ENCODE measurements around the genes SCYGR4 and SCYGR5.

DNA sequence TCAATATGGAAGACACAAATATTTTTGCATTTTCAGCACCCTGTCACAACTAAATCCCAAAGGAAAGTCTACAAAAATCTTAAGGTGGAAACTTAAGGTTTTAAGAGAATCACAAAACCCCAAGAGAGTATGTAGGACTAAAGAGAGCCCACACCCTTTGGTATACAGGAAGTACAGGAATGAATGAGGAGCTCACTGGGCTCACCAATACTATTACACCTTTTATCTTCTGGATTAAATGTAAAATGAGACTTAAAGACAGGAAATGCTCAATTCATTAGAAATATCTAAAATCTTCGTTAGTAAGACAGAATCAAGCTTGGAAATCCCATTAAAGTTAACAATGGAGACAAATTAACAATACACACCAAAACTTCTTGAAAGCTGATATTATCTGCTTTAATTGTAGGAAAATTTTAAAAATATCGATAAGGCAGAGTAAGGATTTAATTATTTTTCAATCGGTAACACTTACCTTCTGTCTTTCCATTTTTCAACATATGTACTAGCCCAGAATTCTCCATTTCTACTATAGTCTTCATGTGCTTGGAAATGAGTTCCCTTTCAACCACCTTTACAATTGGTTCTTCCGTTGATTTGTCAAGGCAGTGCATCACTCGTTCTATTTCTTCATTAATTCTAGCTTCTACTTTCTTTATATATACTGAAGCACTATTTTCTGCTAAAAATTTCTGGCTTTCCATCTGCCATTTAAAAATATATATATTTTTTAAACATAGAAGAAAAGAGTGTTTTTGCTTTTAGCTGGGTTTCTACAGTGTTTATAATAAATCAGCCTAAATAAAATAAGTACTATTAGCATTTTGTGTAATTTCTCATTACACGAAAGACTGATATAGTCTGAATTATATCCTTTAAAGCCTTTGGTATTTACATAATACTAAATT is 74.0 kb downstream of the CUL3 start:
- PRO-cap: no peak
- RAMPAGE, long total RNA, 3 experiments: start-site peak on the minus strand in 1 of 3 experiments, centred at position 692 of the sequence, 27 reads per replicate

DNA sequence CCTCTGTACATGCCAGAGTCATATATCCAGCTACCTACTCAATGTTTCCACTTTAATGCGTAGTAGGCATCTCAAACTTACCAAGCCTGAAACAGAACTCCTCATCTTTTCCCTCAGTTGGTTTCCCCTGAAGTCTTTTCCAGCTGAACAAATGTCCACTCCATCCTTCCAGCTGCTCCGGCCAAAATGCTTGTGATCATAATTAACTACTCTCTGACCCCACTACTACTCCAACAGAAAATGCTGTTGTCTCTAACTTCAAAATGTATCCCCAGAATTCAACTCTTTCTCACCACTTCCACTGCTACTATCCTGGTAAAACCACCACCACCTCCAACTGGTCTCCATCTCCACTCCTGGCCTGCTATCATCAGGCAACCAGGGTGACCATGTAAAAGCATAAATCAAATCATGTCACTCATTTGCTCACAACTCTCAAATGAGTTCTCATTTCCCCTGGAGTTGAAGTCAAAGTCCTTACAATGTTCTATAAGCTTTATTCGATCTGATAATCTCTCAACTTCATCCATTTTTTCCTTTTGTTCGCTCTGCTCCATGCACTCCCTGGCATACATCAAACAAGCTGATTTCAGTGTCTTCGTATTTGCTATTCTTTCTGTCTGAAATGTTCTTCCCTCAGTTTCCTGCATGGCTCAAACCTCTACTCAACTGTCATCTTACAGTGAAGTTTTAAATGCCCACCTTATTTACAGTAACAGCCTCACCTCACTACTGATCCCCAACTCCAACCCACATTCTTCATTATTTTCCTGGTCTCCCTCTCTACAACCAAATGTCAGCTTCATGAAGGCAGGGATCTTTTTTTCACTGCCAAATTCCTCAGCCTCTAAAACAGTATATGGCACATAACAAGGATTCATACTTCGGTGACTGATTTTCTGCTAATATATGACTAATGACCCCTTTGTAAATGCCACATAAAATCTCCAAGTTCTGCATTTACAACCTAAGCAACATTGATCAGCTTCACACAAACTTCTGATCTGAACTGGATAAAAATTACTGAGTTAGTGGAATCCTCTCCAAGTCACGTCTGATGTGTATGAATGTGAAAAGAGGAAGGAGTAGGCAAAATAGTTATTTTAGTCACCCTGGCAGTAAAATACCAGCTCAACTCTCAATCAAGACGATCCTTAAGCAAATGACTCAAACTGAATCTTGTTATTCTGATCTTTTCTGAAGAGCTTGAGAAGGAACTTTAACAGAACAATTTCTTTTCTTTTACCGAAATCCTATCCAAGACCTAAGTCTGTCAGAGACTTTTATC is 24.4 kb downstream of the CUL3 start:
- PRO-cap: no peak
- RAMPAGE, long total RNA, 3 experiments: no peak in any of the 3 experiments

- PRO-cap: no peak
- RAMPAGE, long total RNA, 3 experiments: no peak in any of the 3 experiments
Measured at GRCh38 chr2:224569690-224570103, 15.5 kb downstream of the CUL3 start.

DNA sequence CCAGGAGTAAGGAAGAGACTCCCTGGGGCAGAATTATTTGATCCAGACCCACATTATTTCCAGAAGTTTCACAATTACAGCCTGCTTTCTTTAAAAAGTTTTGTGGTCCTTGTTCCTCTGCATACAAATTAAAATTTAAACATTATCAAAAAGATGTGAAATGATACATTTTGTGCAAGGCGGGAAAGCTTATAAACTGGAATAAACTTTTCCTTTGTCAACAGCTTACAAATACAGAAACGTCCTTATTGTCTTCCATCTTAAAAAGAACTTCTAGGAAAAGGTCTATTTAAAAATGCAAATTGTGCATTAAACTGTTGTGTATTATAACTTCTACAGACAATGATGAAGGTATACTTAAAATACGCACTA is 5.1 kb downstream of the CUL3 start:
- PRO-cap: no peak
- RAMPAGE, long total RNA, 3 experiments: no peak in any of the 3 experiments

DNA sequence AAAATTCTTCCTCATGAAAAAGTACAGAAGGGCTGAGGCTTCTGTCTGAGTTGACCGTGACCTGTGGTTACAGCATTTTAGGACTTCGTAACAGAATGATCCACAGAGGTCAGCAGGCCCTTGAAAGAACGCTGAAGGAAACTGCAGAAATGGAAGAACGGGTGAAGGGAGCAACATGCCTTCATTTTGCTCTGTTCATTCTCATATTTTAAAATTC is 80.7 kb upstream of the CCDC195 start:
- PRO-cap: no peak
- RAMPAGE, long total RNA, 3 experiments: no peak in any of the 3 experiments

DNA sequence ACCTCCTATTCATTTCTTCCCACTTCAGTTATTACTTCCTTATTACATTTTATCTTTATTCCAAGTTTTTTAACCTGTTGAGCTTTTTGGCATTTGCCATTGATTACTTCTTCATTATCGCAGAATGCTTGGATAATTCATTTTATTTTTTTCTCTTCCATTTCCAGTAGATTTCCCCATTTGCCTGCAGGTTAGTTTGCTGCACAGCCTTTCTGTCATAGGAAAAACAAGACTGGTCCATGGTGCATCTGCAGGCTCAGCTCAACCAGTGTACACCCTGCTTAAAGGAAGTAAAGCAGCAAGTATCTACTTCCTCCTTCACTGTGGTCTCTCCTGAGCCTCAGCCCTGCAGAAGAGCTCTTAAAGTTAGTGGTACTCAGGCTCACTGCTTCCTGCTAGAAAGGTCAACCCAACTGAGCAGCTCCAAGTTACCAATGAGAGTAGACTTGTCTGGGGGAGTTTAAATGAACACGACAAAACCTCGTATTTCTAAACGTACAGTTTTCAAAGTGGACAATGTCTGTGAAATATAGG is 89.0 kb downstream of the DOCK10 start:
- PRO-cap: no peak
- RAMPAGE, long total RNA, 3 experiments: no peak in any of the 3 experiments

DNA sequence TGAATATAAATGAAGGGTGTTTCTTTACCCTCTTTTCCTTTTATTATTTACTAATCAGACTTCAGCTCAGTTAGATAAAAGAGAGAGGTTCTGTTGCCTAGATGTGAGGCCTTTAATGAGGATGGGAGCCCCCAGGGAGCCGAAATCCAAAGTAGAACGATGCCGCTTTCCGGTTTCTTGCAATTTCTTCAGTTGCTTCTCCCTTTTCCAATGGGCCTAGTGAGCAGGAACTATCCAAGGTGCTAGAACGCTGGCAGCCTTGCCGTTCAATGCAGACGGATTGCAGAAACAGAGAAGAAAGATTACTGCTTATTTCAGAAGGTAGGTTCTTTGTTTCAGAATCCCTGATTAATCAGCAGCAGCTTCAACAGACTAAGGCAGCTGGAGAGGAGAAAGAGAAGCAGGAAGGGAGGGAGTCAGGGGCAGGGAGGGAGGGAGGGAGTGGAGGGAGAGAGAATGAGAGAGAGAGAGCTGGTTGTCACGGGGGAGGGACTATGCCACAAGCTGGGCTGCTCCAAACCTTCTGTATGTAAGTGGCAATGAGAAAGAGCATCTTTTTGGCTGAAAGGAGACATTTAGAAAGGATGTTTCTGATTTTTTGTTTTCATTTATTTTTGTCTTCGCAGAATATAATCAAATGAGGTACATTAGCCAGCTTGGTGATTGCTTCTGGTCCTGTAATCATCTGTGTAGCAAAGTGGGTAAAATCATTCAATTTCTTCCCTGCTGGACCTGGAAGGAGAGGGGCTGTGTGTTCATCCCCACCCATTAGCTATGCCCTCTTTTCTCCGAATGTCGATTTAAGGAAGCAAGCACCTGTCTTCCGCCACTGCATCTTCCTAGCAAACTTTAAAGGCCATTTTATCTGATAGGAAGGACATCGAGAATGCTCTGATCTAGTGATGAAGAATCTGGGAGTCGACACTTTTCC is 690 bp downstream of the NYAP2 start:
- PRO-cap: no peak
- RAMPAGE, long total RNA, 3 experiments: no peak in any of the 3 experiments

GRCh38 chr2:226733873-226734589 is 65.6 kb downstream of the IRS1 start:
- PRO-cap: no peak
- RAMPAGE, long total RNA, 3 experiments: no peak in any of the 3 experiments

GRCh38 chr2:226738114-226738513 is 61.5 kb downstream of the IRS1 start:
- PRO-cap: no peak
- RAMPAGE, long total RNA, 3 experiments: no peak in any of the 3 experiments

GRCh38 chr2:226775969-226776539 is 23.6 kb downstream of the IRS1 start:
- PRO-cap: no peak
- RAMPAGE, long total RNA, 3 experiments: no peak in any of the 3 experiments

DNA sequence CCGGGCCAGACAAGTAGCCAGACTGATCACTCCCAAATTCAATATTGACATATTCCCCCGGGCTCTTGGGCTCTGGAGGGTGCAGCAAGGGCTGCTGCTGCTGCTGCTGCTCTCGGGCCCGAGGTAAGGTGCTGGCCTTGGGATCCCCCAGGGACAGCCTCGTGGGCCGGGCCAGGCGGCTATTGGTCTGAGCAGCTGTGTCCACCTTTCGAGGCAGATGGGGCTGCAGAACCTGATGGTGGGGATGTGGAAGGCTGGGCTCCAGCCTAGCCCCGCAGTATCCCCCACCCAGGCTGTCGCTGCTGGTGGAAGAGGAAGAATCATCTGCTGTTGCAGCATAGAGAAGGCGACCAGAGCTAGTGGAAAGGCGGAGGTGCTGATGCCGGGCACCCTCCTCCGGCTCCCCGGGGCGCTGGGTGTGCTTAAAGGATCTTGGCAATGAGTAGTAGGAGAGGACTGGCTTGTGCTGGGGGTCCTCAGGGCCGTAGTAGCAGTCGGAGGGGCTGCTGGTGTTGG is 3.6 kb downstream of the IRS1 start:
- PRO-cap: no peak
- RAMPAGE, long total RNA, 3 experiments: no peak in any of the 3 experiments

DNA sequence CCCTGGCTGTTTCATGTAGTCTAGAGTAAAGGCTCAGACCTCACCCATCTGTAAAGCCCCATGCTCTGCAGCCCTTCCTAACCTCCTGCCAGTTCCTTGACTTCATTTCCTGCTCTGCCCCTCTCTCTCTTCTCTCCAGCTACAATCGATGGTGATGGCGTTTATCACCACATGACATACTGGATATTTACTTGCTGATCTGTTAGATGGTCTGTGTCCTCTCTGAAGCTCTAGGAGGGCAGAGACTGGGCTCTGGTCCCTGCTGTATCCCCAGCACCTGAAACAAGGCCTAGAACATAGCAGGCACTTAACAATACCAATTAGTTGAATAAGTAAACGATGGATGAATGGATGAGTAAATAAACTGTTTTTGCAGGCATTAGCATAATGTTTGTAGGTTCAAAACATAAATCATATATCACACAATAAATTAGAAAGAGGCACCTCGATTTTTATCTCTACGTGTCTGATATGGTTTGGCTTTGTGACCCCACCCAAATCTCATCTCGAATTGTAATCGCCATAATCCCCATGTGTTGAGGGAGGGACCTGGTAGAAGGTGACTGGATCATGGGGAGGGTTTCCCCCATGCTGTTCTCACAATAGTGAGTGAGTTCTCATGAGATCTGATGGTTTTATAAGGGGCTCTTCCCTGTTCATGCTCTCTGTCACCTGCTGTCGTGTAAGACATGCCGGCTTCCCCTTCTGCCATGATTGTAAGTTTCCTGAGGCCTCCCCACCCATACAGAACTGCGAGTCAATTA is 76.0 kb downstream of the COL4A4 start:
- PRO-cap: no peak
- RAMPAGE, long total RNA, 3 experiments: no peak in any of the 3 experiments

DNA sequence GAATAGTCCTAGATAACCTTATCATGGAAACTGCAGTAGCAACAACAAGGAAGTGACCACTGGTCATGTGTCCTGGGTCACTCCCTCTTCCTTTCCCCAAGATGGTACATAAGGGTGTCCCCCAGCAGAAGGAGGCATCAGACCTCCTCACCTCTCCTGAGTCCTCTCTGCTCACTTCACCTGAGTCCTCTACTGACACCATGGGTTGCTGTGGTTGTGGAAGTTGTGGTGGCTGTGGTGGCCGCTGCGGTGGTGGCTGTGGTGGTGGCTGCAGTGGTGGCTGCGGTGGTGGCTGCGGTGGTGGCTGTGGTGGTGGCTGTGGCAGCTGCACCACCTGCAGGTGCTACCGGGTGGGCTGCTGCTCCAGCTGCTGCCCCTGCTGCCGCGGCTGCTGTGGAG is at the start of gene SCYGR4:
TSS of gene SCYGR4 (plus strand) at position 201 of the 399 bp plus-strand sequence.
- PRO-cap: no peak
- RAMPAGE, long total RNA, 3 experiments: no peak in any of the 3 experiments

DNA sequence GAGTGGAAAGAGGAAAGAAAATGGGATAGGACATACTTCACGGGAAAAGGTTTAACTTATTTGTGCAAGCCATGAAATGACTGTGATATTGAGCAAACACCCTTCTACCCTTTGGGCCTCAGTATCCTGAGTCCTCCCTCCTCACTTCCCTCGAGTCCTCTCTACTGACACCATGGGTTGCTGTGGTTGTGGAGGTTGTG is at the start of gene SCYGR5:
TSS of gene SCYGR5 (plus strand) at position 173 of the 200 bp plus-strand sequence.
- PRO-cap: no peak
- RAMPAGE, long total RNA, 3 experiments: no peak in any of the 3 experiments

GRCh38 chr2:227816499-227817083 is 2.9 kb downstream of the CCL20 start:
- PRO-cap: no peak
- RAMPAGE, long total RNA, 3 experiments: no peak in any of the 3 experiments

- PRO-cap: unidirectional peak, minus-strand start at chr2:228771376; unidirectional peak, minus-strand start at chr2:228771506
- RAMPAGE, long total RNA, 3 experiments: no peak in any of the 3 experiments
Measured at GRCh38 chr2:228771108-228771734, 499.9 kb downstream of the PID1 start.

- PRO-cap: no peak
- RAMPAGE, long total RNA, 3 experiments: no peak in any of the 3 experiments
Measured at GRCh38 chr2:229129567-229130474, 141.3 kb downstream of the PID1 start.

DNA sequence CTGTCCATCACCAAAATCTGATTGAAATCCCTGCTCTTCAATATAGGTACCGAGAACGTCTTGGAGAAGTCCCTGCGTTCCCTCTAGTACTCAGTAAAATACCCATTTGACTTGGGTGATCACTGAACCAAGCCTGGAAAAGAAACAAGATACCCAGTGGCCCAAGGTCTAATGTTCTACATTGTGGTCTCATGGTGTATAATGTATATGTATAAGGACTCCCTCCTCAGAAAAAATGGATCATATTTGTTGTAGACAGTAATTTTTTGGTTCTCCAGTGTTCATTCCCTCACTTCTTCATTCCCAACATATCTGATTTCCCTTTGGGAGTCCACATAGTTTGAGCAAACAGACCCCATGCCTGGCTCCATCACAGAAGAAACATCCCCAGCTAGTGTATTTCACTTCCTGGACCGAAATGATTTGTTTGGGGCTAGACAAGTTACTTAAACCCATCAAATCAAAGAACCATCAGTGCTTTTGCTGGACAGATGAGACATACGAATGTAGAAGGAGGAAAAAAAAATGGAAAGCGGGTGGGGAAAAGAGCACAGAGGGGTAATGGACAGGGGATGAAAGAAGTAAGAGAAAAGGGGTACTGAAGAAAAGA is 132.6 kb downstream of the PID1 start:
- PRO-cap: no peak
- RAMPAGE, long total RNA, 3 experiments: no peak in any of the 3 experiments

DNA sequence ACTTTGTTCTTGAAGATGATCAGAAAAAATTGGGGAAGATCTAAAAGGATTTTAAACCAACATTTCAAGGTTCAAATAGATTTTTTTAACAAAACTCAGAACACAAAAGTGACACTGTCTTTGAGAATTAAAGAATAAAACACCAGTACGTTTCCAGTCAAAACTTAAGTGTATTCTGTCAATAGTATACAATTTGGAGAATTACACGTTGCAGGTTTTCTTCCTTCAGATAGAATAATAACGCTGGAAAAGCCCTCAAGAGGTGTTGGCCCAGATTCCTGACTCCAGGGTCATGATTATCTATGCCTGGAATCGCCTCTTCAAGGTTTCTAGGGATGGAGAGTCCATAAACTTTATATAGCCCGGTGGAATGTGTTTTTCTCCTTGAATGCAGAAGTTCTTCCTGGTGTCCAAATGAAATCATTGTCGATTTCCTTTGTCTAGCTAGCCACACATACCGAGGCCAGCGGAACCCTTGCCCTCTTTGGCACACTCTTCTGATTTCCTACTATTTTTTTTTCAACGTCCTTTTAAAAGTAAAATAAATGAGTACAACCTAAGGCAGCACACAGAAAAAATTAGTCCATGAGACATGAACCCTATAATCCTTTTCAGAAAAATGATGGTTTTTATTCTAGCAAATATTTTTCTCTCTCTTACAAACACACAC is 117.9 kb downstream of the PID1 start:
- PRO-cap: no peak
- RAMPAGE, long total RNA, 3 experiments: no peak in any of the 3 experiments

GRCh38 chr2:229198532-229199677 is 72.2 kb downstream of the PID1 start:
- PRO-cap: no peak
- RAMPAGE, long total RNA, 3 experiments: no peak in any of the 3 experiments

All from subcutaneous adipose tissue (tissue), 3 donors.